Left lobe of liver (tissue), 1 donor: ENCODE measurements around a stretch of chr11.

GRCh38 chr11:75262328-75263286 lies 22.0 kb downstream of the TPBGL start:
- PRO-cap = unidirectional peak, minus-strand start at chr11:75262537

DNA sequence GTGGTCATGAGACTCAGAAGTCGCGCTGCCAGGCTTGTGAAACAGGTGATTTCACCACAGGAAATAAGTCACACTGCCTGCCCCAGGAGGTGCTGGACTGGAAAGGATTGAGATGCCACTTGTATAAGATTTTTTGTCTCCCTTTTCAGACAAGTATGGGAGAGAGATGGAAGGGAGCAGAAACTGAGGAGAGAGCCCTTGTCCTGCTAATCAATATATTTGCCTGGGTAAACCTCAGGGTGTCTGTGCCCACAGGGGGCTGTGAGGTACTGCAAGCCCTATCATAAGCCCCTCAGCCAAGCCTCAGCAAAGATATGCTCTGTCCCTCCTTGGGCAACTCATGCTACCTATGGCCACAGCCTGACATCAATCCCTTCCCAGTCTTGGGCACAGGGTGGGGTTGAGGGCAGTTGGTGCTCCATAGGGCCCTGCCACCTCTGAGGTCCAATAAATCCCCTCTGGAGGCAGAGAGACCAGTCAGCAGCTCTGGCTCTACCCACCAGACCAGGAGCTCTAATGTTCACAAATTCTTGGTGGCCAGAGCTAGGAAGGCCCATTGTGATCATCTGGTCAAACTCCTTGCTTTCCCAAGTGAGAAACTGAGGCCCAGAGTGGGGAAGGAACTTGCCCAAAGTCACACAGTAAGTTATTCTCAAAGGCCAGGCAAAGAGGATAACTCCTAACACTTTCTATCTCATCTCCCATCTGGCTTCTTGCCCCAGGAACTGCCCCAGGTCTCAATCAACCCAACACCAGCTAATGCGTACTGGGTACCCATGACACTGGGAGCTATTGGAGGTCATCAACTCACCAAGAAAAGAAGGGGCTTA lies 23.8 kb downstream of the TPBGL start:
- PRO-cap = no peak

DNA sequence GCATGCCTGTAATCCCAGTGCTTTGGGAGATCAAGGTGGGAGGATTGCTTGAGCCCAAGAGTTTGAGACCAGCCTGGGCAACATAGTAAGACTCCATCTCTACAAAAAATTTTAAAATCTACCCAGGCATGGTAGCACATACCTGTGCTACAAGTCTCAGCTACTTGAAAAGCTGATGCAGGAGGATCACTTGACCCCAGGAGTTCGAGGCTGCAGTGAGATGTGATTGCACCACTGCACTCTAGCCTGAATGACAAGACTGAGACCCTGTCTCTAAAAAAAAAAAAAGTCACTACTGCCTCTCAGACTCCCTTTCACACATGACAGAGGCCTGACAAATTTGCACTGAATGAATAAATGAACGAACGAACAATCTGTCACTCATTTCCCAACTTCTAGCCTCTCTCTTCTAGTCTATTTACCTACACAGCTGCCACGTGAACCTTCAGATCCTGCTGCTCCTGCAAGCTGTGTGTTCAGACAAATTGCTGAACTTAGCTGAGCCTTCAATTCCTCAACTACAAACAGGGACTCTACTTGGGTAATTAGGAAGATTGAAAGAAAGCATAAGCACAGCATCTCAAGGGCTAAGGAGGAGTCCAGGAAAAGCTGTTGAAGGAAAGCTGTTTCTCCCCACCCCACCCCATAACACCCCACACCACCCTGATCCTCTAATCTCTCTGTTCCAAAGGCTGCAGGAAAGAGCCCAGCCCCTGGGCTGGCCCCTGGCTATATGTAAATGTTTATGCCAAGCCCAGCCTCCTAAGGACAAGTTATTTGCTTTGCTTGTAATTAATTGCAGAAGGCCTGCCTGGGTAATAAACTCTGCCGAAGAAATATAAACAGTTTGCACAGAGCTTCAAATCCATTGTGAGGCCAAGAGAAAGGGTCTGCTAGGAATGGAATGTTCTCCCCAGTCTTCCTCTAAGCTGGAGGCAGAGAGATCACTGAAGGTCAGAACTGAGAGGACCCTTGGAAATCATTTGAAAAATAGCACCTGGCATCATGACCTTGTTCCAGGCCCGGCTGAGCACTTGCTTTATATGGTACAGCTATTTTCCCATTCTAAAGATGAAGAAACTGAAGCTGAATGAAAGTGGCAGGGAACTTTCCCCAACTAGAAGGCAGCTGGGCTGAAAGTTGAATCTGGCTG lies 21.4 kb downstream of the ARRB1 start:
- PRO-cap = no peak

- PRO-cap = no peak
Measured at GRCh38 chr11:75337082-75337705, 14.3 kb downstream of the ARRB1 start.

DNA sequence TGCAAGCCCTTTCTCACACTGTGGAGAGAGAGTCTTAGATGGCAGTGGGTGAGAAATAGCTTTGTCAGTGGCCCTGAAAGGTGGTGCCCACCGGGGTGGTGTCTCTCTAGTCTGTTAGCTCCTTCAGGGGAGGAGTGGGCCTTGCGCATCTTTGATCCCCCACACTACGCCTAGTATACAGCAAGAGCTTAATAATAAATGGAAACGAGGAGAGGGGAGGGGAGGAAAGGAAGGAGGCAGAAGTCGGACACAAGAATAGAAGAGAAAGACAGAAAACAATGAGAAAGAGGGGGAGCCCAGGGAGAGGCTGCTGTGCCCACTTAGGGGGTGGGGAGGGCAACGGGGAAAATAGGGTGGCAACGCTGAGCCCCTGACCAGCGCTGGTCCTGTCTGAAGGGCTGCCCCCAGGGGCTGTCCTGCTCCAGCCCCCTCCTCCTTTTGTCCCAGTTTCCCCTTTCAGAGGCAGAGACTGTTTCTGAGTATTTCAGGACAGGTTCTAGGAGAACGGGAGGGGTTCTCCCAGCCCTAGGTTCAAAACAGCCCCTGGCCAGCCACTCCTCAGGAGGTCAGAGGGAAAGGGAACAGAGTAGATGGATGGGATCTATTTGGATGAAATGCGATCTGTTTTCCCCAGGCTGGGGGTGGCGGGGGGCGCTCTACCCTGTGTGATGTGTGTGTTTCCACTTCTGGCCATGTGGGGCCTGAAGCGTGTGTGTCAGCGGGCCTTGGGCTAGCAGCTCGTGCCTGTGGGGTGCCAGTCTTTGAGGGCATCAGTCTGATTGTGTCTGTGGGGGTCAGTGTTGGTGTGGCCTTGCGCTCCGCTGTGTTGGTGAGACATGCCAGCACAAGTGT lies 1.1 kb downstream of the ARRB1 start:
- PRO-cap = no peak

- PRO-cap = no peak
Measured at GRCh38 chr11:75421656-75422552, 11.1 kb downstream of the KLHL35 start.

GRCh38 chr11:75474000-75474755 lies 41.2 kb upstream of the KLHL35 start:
- PRO-cap = no peak

DNA sequence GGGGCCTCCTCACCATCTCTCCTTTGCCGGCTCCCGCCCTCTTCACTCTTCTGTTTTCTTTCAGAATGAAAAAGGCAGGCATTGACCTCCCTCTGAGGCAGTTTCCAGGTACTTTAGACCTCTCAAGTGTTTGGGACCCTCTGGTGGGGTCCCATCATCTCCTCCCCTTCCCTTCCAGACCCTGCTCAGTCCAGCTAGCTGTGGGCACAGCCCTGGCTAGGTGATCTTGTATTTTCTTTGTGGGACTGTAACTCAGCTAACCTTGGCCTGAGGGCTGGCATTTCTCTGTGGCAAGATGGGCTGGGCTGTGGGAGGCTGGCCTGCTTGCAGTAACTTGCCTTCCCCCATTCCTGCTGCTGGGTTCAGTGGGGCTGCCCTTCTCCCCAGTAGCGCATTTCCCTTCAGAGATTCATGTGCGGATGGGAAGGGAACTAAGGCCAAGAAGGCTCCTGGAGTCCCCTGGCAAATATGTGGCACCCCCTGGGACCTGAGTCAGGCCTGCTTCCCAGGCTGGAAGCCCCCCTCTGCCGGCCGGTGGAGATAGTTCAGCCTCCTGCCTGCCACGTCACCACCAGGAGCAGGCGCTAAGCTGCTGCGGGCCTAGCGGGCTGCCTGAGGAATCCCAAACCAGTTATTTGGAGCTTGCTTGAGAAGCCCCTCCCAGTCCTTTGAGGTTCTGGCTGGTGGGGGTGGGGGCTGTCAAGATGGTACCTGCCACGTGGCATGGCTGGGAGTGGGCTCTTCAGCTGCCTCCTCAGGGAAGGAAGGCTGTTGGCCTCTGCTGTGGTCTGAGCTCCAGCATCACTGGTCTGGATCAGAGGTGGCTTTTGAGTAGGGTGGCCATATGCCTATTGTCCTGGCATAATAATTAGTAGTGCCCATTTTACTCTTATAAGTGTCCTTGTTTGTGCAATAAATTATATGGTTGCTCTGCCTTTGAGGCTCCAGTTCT lies 1.9 kb downstream of the SERPINH1 start:
- PRO-cap = no peak

- PRO-cap = no peak
Measured at GRCh38 chr11:75565986-75567079, 4.3 kb downstream of the SERPINH1 start.

DNA sequence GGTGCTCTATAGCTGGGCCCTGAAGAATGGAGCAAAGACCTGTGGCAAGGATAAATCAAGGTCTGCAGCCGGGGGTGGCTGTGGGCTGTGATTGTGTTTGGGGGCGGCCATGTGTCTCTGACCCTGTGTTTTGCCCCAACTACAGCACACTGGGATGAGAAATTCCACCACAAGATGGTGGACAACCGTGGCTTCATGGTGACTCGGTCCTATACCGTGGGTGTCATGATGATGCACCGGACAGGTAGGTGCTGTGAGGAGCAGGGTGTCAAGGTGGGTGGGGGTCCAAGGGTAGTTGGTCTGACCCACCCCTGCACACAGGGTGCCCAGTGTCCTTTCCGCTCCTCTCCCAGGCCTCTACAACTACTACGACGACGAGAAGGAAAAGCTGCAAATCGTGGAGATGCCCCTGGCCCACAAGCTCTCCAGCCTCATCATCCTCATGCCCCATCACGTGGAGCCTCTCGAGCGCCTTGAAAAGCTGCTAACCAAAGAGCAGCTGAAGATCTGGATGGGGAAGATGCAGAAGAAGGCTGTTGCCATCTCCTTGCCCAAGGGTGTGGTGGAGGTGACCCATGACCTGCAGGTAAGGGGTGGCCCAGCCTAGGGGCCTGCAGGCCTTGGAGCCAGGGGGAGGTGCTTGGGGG lies 6.7 kb downstream of the SERPINH1 start:
- PRO-cap = no peak

GRCh38 chr11:75583621-75584376 lies 21.7 kb downstream of the SERPINH1 start:
- PRO-cap = bidirectional peak, plus-strand start at chr11:75584118, minus-strand start at chr11:75583780; unidirectional peak, minus-strand start at chr11:75584198

DNA sequence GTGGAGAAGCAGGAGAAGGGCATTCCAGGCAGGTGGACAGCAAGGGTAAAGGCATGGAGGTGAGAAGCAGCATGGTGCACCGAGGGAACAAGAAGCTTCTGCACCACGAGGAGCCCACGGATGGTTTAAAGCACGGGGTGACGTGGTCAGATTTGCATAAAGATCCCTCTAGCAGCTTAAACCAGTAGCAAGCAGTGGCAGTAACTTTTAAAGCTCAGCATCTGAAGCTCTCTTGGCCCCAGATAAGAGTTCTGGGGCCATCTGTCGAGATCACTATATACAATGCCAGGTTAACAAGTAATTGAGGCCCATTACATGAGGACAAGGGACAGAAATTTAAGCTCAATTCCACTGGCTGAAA lies 36.9 kb downstream of the SERPINH1 start:
- PRO-cap = no peak

DNA sequence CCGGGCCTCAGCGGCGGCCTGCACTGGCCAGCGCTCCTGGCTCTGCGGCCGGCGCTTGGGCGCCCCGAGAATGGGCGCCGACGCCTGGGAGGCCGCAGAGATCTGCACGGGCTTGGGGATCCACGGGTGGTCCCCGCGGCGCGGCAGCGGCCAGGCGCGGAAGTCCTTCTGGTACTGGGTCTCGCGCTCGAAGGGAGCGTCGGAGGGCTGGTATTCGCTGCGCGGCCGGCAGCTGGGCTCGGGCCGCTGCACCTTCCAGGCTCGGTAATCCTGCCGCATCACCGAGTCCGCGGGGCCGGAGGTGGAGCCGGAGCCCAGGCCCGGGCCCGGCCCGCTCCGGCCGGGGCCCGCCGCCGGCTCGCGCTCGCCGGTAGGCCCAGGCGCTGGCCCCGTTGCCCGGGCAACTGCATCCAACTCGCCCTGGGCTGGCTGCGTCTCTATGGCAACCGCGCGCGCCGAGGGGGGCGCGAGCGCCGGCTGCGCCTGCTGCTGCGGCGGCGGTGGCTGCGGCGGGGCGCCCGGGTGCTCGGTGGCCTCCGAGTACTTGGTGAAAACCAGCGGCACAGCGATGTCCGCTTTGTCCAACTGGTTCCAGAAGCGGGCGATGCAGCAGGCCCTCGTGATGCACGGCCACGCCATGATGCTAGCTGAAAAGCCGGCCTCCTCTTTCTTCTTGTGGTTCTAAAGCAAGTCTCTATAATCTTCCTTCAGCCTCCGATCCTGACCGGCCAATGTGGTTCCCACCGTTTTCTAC lies 930 bp downstream of the MAP6 start:
- PRO-cap = no peak

- PRO-cap = bidirectional peak, plus-strand start at chr11:75719379, minus-strand start at chr11:75719243
Measured at GRCh38 chr11:75719108-75719532, 1.5 kb downstream of the MOGAT2 start.

GRCh38 chr11:75737403-75737648 lies 19.7 kb downstream of the MOGAT2 start:
- PRO-cap = bidirectional peak, plus-strand start at chr11:75737503, minus-strand start at chr11:75737464

GRCh38 chr11:75786217-75787004 lies 17.8 kb downstream of the DGAT2 start:
- PRO-cap = no peak

DNA sequence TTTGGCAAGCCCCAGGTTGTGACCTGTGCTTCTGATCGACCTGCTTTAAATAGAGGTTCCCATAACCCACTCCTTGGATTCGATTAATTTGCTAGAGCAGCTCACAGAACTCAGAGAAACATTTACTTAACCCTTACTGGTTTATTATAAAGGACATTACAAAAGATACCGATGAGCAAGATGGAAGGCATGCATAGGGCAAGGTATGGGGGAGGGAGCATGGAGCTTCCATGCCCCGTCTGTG lies 190.6 kb downstream of the UVRAG start:
- PRO-cap = no peak

DNA sequence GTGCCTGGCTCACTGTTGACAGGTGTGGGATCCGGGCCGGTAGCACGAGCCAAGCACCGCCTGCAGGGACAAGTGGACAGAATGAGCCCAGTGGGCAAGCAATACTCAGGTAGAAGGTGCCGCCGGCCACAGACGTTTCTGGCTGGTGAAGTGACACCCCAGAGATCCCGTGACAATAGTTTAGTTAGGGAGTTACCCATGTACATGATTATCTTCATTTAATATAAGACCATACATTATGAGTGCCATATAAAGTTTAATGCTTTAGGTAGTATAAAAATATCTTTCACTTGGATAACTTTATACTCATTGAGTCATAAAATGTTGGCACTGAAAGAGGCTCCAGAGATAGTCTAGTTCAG lies 49.3 kb downstream of the EMSY start:
- PRO-cap = no peak

DNA sequence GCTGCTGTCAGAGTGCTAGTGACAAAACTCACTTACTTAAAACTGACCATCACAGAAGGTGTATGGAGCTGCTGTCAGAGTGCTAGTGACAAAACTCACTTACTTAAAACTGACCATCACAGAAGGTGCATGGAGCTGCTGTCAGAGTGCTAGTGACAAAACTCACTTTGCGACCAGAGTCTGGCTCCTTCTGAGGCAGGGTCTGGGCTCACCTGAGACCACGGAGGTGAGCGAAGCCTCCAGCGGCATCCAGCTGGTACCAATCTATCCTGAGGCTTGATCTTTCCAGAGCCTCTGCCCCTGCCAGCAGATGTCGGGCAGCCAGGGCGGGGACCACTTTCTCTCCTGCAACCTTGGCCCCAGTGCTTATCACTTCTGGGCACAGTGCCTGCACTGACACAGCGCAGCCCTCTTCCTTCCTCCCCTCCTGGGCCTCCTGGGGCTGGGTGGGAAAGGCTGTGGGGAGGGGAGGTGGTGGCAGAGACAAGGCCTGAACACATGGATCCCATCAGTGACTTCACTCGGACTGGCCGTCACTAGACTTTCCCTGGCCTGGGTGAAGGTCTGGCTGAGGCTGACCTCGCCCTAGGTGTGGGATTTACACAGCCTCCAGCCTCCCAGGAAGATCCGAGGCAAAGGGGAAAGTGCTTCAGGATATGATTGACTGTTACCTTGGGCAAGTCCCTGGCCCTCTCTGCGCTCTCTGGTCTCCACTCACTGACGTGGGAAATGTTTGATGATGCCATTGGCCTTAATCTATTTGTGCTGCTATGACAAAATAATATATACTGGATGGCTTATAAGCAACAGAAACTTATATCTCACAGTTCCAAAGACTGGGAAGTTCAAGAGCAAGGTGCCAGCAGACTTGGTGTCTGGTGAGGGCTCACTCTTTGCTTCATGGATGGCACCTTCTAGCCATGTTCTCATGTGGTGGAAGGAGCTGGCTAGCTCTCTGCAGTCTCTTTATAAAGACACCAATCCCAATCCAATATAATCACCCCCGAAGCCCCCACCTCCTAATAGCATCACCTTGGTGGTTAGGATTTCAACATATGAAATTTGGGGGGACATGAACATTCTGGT lies 68.0 kb downstream of the LRRC32 start:
- PRO-cap = no peak

DNA sequence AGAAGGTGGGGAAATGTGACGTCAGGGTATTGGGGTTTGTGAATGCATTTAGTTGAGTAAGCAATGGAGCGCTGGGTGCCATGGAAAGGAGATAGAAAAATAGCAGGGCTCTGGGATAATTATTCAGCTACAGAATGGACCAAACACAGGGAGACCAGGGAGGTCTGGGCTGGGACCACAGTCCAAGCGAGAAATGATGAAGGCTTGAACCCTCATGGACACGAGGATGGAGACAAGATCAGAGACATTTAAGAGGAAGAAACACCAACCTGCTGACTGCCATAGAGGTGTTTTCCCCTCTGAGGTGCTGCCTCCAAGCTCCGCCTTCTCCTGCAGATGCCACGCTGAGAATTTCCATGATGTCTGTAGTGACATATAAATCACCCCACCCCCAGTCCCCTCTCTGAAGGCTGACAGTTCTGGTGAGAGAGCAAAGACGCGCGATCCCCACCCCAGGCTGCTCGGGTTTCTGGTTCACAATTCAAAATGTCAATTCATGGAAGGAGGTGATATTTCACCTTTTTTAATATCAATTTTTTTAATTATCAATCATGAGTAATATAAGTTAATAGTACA lies 28.3 kb downstream of the LRRC32 start:
- PRO-cap = no peak